ENCODE measurements around a stretch of chr20.

DNA sequence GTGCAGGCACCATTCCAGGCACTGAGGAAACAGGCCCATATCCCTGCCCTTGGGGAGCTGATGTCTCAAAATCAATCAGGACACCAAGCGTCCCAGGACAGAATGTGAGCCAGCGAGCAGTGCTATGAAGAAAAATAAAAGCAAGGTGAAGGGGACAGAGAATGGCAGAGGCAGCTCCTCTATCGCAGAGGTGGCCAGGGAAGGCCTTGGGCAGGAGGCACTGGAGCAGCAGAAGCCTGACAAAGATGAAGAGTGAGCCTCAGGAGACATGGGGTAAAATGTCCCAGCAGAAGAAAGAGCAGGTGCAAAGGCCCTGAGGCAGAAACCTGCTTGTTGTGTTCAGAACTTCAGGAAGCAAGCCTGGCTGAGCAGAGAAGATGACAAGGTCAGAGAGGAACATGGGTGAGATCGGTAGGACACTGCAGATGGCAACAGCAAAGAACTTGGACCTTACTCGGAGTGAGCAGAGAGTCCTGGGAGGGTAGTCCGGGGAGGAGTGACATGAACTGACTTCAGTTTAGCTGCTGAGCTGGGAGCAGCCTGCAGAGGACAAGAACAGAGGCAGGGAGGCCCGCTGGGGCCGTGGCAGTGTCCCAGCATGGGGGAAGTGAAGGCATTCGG, 106.5 kb downstream of the PREX1 start:
- PRO-cap: no peak

GRCh38 chr20:48758178-48758639, 69.6 kb downstream of the PREX1 start:
- PRO-cap: no peak

DNA sequence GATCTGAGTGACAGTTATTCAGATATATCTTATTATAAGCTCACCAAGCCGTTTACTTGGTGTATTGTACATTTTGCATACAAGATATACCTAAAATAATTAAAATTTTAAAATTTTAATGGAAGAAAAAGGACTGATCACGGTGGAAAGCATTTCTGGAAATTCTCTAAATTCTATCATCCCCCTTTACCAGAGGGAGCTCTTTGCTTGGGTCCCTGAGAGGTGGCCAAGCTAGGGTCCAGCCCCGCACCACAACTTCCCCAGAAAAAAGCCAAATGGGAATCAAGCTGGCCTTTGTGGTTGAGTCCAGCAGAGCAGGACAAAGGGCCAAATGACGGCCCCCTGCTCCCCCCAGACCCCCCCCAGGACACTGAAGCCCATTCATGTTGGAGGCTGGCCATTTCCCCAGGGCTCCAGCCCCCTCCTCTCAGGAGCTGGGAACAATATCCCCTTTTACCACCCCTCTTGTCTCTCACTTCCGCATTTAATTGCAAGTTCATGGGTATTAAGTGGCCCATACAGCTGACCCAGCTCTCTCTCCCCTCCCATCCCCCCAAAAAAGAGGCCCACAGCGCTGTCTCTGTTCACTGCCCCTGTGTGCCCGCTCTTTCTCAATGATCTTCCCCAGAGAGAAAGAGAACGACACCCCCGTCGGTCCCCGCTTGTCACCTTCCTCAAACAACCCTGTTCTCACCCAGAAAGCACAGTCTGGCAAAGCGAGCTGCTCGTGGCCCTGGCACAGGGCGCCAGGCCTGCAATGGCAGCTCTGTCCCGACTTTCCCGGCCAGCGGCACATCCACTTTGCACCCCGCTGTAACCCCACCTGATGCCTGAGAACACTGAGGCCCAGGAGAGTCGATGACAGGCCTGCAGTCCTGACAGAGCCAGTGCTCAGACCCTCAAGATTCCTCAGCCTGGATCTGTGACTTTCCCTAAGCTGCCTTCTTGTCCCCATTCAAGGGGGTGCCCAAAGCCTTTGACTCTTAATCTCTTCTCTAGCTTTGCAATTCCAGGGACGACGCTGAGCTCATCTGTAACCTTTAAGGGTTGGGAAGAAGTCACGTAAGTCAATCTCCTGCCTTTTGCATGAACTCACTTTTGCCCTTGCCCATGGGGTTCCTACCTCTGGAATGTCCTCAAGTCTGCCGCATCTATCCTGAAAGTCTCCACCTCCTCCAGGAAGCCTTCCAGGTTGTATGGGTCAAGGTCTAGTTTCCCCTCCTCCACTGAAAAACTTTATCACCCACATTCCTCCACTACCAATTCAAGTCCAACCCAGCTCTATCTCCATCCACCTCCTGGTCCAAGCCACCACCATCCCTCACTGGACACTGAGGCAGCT, 30.3 kb downstream of the PREX1 start:
- PRO-cap: no peak

- PRO-cap: no peak
Measured at GRCh38 chr20:48822734-48823466, 4.9 kb downstream of the PREX1 start.

DNA sequence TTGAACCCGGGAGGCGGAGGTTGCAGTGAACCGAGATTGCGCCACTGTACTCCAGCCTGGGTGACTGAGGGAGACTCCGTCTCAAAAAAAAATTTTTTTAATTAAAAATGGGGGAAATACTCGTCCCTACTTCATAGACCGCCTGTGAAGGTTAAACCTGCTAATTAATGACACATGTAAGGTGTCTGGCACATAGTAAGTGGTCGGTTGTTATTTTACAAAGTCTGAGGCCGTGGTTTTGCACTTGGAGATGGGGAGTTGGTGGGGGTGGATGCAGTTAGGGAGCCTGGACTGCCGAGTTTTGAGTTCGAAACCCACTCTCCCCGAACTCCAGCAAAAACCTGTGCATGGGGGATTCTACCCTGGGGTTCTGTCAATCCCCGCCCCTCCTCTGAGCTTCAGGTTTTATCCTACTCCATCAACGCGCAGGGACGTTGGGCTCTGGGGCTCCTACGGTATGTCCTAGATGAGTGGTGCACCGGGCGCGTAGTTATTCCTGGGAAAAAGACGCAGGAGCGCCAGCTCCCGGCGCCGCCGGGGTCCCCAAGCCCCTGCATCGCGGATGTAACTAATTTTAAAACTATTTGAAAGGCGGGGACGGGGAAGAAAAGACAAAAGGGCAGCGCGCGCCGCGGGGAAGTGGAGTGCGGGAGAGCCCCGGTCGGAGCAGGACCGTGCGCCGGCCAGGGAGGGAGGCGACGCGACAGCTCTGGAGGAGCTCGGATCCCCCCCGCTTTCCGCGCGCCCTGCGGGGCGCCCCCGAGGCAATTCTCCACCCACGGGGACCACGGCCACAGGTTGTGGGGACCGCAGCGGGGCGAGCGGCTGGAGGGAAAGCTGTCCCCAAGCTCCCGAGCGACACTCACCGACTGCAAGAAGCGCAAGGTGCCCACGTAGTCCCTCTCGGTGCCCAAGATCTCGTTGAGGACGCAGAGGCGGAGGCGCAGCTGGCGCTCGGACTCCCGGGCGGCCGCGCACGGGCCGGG, 730 bp downstream of the PREX1 start:
- PRO-cap: no peak

GRCh38 chr20:48851823-48852261, 24.0 kb upstream of the PREX1 start:
- PRO-cap: no peak

DNA sequence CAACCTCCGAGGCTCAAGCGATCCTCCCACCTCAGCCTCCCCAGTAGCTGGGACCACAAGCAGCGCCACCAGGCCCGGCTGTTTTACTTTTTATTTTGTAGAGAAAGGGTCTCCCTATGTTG, 667 bp upstream of the ARFGEF2 start:
- PRO-cap: no peak

GRCh38 chr20:48957636-48958206, 36.2 kb downstream of the ARFGEF2 start:
- PRO-cap: no peak

GRCh38 chr20:48983259-48984275, 62.1 kb downstream of the ARFGEF2 start:
- PRO-cap: no peak

DNA sequence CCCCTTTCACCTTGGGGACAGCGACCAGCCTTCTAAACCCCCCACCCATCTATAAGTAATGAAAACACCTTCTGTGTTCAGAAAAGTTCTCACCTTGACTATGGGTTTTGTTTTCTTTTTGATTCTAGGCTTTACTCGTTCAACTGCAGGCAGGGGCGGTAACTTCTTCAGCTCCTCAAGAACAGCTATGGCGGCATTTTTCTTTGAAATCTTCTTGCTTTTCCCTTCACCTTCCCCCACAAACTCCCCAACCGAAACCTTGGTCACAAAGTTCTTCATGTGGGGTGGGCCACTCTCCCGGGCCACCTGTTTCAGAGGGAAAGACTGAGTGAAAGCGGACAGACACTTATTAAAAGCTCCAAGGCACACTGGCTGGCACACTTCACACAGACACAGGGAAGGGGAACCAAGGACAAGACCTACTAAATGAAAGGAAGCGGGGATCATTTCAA, 63.8 kb downstream of the STAU1 start:
- PRO-cap: no peak

DNA sequence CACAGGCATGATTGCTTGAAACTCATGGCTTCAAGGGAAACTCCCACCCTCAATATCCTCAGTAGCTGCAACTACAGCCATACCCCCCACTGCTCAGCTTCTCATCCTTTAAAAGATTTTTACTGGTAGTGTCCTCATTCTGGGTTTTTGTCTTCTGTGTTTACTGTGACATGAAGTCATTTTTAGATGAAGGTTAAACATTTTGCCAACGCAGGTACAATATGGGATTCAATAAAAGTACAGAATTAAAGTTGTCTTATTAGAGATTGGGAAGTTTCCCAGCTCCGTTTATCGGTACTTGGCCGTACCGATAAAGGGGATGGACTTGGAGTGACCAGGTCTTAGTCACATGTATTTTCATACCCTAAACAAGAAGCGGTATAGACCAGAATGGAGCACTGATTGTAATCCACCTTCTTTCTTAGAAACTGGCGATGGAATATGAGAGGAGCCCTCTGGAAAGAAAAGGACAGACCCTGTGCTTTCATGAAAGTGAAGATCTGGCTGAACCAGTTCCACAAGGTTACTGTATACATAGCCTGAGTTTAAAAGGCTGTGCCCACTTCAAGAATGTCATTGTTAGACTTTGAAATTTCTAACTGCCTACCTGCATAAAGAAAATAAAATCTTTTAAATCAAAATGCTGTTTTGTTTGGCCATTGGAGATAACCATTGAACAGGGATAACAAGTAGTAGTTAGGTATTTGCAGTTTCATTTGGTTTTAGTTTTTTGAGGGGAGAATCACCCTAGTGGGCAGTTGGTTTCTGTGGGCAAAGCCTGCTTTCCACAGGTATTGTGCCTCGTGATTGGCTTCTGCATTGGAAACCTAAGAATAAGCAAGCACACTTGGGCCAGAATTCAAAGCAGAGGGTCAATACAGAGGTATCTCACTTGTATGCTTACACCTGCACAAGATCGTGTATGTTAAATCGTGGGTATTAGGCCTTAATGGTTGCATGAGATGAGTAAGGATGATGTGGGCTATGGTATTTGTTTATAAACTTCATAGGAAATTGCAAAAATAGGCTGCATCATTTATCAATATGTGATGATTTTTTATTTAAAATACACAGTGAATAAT, 11.1 kb upstream of the ZNFX1 start:
- PRO-cap: no peak

DNA sequence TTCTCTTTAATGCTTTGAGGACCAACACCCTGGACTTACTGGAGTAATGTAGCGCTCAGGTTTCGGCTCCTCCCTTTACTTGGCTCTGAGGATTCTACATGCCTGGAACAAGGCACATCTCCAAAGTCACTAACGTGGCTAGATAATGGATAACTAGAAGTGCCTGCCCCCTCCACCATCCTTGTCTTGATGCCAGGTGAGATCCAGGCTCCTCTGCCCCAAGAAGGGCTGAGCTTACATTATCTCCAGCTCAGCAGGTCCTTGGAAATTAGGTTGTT, 75.5 kb upstream of the ZNFX1 start:
- PRO-cap: no peak

DNA sequence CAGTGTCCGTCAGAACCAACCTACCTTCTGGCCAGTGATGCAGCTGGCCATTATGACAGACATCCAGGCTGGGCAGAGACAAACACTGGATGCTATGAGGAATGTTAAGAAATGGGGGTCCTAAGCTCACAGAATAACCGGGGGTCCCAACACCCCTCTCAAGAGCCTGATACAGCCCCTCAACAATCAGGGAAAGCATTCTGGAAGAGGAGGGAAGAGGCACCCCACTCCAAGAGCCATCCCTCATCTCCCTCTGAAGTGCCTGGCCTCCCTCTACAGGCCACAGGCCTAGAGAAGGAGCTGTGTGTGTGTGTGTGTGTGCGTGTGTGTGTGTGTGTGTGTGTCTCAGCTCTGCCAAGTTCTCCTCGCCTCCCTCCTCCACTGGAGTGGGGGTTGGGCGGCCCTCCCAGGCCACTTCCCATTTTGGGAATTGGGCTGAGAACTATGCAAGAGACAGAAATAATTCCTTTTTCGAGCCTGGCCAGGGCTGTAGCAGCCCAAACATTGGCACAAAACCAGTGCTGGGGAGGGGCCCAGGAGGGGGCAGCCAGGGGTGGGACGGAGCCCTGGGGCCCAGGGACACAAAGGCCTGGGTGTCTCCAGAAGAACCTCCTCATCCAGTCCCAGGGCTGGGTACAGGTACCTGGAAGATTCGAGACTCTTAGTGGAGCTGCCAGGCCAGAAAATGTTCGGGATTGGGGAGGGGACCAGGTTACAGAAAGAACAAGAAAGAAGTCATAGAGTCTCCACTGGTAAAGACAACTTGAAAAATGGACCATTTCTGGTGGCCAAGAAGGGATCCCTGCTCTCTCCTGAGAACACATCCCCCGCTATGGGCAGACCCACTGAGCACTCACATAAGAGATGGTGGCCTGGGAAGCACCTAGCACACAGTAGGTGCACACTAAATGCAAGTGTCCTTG, 35.6 kb downstream of the KCNB1 start:
- PRO-cap: no peak

DNA sequence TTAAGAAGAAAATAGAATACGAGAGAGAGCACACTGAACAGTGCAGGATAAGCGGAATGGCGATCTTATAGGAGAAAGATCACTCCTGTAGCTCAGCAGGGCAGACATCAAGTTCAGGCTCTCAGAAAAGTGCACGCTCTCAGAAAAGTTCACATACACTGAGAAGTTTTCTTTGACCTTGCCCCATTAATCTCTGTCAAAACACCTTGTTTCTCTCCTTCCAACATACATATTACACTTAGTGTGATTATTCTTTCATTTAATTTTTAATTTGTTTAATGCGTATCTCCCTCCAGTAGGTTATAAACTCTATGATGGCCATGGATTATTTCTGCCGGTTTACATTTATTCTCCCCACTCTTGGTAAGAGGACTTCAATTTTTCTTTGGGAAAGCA, 16.2 kb downstream of the KCNB1 start:
- PRO-cap: no peak

- PRO-cap: no peak
Measured at GRCh38 chr20:49514061-49514623, 31.7 kb upstream of the KCNB1 start.

- PRO-cap: no peak
Measured at GRCh38 chr20:49615523-49616241, 47.7 kb upstream of the PTGIS start.

DNA sequence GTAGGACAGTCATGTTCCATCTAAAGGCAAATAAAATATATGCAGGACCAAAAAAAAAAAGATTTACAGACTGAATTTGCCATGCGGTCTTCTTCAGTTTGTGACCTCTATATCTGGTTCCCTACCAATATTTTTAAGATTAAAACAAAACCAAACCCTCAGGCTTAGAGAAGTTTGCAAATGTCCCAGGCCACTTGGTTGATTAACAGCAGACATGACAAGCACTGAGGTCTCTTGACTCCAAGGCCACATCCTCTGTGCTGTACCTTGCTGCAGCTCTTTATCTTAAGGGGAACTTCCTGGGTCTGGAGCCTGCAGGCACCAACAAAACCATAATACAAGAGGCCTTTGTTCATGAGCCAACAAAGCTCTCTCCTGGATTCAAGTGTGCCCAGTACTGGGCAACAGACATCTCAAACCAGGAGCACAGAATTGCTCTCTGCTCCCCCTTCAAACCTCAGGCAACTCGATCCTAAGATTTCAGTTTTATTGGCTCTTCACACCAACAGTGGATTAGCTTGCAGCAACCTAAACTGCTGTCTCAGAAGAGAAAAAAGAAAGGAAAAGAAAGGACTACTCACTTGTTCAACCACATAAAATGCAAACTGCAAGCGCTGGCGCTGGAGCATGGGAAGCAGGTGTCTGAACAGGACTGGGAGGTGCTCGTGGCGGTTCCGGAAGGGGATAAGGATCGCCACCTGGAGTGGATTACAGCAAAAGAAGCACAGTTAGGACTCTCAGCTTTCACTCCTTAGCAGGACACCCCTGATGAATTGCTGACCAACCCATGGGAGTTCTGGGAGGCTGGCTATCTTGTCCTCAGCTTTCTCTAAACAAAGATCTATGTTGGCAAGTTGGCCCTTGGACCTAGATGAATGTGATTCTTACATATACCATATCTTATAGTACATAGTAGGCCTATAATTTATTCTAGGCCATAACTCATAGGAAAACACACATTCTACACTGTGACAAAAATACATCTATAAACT, 71.5 kb downstream of the B4GALT5 start:
- PRO-cap: no peak

- PRO-cap: no peak
Measured at GRCh38 chr20:49669010-49669405, 44.7 kb downstream of the B4GALT5 start.

DNA sequence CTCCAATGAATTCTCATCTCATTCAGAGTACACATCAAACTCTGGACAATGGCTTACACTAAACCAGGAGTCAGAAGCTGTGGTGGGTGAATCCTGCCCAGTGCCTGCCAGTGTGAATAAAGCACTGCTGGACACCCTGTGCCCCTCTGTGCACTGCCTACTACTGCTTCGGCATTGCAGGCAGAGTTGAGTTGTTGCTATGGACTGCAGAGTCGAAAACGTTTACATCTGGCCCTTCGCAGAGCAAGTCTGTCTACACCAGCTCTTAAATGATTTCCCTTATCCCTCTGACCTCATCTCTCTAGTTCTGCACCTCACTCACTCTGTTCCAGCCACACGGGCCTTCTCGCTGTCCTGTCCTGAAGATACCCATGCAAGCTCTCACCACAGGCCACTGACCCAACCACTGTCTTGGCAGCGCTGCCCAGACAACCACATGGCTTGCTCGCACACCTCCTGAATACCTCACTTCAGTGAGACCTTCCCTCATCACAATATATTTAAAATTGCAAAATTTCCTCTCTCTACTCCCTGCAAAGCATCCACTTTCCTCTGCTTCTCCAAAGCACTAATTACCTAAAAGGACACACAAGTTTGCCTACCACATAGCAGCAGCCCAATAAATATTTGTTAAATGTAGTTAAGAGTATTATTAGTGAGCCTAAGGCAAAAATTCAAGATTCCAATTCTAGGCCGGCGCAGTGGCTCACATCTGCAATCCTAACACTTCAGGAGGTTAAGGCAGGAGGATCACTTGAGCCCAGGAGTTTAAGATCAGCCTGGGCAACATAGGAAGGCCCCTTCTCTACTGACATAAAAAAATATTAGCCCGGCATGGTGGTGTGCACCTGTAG, 31.3 kb downstream of the B4GALT5 start:
- PRO-cap: no peak

GRCh38 chr20:49747769-49748213, 34.1 kb upstream of the B4GALT5 start:
- PRO-cap: no peak

Measured in ileum (tissue), 1 donor.